ReNcell CX (cell line): ENCODE measurements around a stretch of chr11.

DNA sequence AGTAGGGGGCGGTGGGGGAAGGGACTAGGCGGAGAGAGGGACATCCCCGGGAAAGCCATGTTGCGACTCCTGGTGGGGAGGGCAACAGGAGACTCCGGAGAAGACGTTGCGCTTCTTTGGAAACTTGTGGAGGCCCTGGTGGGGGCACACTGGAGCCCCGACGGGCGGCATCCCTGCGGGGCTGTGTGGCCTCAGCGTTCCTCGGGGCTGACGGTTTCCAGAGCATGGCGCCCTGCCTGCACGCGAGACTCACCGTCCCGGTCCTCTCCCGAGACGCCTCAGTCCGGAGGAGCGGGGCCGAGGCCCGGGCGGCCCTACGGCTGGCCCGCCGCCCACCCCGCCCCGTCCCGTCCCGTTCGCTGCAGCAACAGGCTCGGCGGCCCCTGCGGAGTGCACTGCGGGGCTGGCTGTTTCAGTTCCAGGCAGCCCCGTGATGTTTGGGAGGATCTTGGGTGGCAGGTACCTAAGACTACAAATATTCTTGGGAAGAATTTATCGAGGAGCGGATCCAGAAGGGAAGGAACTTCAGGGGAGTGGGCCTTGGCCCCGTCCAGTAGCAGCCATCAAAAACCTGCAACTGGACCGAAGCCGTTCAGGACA is 421 bp downstream of the DPF2 start:
- PRO-cap, result bidirectional peak, plus-strand start at position 287 of the sequence, minus-strand start at position 277 of the sequence

DNA sequence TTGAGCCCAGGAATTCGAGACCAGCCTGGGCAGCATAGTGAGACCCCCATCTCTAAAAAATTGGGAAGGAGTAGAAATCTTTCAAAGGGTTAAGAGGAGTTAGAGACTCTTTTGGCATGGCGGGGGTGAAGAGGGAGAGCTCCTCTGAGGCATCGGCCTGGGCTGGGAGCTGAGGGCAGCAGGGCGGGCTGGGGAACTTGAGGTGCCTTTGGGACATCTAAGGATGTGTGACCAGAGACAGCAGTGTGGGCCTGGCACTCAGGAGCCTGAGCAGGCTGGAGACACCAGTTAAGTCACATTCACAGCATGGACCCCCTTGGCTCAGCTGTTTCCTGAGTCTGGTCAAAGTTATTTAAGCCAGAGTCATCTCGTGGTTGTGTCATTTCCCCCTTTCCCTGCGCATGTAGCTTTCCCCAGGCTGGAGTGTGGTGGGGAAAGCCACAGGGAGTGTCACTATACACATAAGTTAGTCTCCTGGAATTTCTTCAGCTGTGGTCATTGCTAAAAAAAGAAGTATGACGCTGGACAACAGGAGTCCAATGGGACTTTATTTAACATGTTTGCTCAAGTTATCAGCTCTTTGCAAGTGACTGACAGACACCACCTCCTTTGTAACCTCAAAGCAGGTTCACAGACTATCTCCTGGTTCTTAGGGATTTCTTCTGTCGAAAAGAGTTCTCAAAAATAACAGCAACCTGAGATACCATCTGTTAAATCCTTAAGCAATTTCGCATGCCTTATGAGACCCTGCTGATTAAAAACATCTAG is 11.4 kb downstream of the SLC25A45 start:
- PRO-cap, result no peak

DNA sequence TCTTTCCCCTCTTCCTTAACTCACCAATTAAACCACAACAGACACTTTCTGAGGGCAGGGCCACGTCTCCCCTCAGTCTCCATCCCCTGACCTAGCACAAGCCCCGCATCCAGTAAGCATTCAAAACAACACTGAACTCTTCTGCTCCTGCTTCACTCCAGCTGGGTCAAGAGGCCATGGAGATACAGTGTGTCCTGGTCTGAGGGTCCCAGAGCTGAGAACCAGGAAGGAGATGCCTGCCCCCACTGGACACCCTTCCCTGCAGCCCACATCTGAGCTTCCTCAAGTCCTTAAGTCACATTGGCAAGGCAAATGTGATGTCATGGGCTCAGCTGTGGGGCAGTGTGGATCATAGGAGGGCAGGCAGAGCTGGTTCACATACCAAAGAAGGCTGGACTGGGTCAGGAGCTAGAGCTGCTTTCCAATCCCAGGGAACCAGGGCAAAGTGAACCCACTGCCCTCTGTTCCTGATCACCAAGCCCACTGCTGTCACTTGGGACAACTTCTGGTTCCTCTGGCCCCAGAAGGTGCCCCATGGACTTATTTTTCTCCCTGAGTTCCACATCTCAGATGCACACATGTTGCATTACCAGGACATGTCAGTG is 1.3 kb upstream of the FRMD8 start:
- PRO-cap, result no peak

DNA sequence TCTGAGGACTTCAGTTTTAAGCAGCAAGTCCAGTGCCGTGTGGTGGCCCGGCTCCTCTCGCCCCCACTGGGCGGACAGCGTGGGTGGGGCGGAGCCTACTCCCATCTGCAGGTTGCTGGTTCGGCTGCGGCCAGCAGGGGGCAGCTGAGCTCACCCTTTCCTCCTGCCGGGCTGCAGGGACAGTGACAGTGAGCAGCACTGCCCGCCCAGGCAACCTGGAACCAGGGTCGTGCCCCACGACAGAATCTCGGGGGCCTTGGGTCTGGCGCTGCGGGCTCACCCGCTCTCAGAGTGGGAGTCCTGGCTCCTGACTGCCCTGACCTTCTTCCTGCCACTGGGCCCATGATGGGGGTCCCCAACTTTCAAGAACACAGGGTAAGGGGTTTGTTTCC is 30.0 kb downstream of the FRMD8 start:
- PRO-cap, result bidirectional peak, plus-strand start at position 194 of the sequence, minus-strand start at position 62 of the sequence

GRCh38 chr11:65425509-65425795 is 39.0 kb downstream of the FRMD8 start:
- PRO-cap, result no peak

- PRO-cap, result no peak
Observed at GRCh38 chr11:65440128-65440461, 53.7 kb downstream of the FRMD8 start.

DNA sequence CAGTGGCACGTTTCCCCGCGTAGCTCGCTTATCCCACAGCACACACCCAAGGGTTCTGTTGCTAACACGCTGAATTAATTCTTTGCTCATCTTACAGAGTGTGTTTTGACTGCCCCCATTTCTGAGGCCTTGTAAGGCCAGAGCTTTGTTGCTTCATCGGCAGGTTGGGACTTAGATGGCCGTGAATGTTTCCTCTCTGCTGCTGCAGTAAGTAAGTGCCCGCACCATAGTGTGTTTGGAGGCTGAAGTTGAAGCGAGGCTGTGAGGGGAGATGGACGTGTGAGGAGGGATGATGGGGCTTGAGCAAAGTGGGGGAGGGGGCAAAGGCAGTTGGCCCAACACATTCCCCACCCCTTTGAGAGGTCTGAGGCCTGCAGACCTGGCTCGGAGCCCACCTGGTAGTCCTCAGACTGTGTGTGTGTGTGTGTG is 57.4 kb downstream of the FRMD8 start:
- PRO-cap, result no peak

- PRO-cap, result no peak
Observed at GRCh38 chr11:65488993-65489700, 35.7 kb upstream of the SCYL1 start.

DNA sequence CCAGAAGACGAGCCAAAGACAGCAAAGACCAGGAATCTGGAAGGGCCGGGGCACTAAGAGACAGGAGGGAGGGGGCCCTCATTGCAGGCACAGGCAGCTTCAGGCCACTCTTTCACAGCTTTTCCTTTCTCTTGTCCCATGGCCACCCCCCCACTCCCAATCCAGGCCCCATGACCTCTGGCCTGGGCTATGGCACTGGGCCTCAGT is 34.7 kb upstream of the SCYL1 start:
- PRO-cap, result no peak

GRCh38 chr11:65506454-65506980 is 18.4 kb upstream of the SCYL1 start:
- PRO-cap, result no peak

- PRO-cap, result no peak
Observed at GRCh38 chr11:65522638-65523803, 1.9 kb upstream of the SCYL1 start.

- PRO-cap, result no peak
Observed at GRCh38 chr11:65525264-65526143, 621 bp downstream of the SCYL1 start.

DNA sequence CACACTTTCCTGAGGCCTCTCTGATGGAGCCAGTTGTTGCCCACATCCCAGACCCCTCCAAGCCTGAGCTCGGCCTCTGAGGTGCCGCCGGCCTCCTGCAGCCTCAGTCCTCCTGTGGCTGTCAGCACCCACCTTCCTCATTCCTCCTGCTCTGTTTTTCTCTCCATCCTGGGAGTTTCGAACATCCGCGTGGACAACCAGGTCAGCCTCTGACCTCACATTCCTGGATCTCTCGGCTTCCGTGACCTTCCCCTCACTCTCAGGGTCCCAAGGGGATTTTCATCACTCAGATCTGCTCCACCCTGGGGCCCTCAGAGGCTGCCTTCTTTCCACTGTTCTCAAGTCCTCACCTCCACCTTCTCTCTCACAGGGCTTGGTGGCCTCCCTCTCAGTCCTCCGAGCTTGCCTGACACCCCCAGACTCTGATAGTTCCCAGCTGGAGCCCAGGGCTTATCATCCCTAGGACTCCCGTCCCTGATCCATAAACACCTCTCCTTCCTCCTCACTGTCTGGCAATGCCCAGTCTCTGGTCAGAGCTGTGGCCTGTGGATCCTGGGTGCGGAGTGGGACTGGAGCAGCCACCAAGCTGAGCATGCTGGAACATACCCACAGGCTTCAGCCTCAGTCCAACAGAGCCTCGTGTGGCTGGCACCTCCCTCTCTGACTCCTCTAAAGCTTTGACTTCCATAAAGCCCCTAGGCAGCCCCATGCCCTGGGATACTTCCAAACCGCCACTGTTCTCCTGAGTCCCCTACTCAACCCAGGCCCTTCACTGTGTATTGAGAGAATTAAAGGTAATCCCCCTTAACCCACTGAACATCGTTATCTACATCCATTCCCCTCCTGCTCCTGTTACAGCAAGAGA is 14.0 kb downstream of the LTBP3 start:
- PRO-cap, result no peak

- PRO-cap, result unidirectional peak, plus-strand start at chr11:65556107
Observed at GRCh38 chr11:65555423-65556245, 2.5 kb downstream of the LTBP3 start.

DNA sequence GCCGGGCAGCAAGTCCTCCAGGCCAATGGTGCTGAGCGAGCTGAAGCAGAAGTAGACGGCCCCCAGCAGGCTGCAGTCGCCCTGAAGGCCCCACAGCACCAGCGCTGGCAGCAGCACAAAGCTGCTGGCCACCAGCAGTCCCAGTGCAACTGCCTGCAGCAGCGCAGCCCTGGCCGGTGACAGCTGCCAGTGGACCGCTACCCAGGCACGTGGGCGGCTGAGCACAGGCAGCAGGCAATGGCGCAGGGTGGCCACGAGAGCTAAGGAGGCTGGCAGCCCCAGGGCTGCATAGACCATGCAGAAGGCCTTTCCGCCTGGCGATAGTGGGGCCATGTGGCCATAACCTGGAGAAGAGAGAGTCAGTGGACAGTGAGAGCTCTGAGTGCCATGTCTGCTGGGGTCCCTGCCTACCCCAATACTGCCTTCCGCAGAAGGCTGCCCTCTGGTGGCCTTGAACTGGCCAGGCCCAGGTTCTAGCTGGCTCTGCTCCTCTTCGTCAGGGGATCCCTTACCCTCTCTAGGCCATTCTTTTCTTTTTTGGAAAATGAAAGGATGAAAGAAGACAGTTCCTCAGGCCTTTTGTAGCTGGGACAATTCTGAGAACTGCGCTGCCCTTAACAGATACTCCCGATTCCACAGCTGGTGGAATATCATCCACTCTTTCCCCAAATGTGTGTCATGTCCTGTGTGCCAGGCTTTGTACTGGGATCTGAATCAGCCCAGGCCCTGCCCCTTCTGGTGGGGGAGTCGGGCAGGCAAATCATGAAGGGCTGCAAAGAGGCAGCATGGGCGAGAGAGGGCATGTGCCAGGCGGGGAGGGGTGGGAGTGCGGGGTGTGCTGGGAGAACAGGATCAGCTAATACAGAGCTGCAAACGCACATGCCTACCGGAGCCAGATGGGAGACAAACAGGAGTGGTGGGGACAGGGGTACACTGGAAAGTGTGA is 1.8 kb downstream of the KCNK7 start:
- PRO-cap, result no peak

- PRO-cap, result no peak
Observed at GRCh38 chr11:65716003-65717482, 4.1 kb downstream of the RNASEH2C start.

DNA sequence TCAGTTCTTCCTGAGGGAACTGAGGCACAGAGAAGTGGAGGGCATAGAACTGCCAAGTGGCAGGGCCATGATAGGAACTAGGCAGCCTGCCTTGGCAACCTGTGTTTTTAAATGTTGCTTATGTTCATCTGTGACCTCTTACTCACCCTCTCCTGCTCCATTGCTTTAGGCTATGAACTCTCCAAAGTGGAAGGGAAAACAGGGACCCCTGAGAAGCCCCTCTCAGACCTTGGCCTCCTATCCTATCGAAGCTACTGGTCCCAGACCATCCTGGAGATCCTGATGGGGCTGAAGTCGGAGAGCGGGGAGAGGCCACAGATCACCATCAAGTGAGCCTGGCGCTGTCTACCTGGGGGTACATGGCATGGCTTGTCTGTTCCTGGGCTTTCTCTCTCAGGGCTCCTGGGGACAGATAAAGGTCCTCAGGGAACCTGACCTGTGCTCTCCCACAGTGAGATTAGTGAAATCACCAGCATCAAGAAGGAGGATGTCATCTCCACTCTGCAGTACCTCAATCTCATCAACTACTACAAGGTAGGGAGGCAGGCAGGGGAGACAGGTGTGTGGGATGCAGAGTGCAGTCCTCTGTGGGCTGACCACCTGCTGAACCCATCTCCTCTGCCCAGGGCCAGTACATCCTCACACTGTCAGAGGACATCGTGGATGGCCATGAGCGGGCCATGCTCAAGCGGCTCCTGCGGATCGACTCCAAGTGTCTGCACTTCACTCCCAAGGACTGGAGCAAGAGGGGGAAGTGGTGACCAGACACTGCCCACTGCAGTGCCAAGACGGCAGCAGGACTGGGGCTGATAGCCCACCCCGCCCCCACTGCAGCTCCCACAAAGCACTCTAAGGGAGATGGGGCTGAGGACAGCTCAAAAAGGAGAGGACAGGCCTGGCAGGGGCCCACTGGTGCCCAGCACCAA is 1.9 kb downstream of the RNASEH2C start:
- PRO-cap, result no peak

DNA sequence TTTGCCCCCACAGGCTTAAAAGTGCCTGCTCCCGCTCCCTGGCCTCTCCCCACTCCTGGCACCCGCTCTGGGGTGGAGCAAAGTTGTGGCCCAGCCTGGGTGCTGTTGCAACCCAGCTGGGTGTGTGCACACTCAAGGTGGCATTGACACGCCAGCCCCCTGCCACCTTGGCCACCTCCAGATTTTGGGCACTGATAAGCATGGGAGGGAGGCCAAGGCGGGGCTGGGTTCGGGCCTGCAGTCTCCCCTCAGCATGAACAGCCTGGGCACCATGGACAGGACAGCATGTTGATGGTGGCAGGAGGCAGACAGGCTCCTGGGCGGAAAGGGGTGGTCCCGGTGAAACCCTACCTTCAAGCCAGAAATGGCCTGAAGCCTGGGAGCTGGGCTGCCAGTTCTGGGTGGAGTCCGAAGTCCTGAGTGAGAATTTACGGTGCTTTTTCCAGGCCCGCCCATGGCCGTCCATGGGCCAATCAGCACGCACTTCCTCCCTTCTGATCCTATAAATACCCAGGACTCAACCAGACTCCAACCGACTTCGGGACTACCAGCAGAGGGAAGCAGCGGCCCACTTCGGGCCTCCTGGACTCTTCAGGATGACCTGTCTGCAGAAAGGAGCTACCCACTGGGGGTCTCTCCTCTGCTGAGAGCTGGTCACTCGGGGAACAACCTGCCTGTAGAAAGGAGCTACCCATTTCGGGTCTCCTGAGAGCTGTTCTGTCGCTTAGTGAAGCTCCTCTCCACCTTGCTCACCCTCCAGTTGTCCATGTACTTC is 23.7 kb upstream of the RNASEH2C start:
- PRO-cap, result unidirectional peak, plus-strand start at position 537 of the sequence

DNA sequence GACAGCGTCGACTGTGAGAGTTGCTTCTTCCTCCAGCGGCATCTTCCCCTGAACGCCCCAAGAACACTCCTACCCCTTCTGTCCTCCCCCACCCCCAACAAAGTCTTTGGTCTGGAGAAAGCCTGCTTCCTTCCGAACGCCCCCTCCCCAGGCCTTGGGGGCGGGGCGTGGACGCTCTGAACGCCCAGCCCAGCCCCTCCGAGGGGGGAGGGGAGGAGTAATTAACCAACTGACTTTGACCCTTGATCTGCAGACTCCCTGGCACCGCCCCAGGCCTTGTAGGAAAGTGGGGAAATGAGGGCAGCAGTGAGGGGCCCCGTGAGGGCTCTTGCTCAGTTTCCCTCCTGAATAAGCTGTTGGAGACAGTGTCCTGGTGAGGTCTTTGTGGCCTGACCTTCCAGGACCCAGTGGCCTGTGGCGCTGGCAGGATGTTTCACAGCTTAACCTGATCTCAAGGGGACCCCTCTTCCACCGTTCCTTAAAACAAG is 1.5 kb downstream of the OVOL1 start:
- PRO-cap, result no peak

GRCh38 chr11:65817778-65818583 is 15.8 kb upstream of the SNX32 start:
- PRO-cap, result unidirectional peak, minus-strand start at chr11:65818229